Testis (tissue), 5 donors: ENCODE measurements around a stretch of chr13.

DNA sequence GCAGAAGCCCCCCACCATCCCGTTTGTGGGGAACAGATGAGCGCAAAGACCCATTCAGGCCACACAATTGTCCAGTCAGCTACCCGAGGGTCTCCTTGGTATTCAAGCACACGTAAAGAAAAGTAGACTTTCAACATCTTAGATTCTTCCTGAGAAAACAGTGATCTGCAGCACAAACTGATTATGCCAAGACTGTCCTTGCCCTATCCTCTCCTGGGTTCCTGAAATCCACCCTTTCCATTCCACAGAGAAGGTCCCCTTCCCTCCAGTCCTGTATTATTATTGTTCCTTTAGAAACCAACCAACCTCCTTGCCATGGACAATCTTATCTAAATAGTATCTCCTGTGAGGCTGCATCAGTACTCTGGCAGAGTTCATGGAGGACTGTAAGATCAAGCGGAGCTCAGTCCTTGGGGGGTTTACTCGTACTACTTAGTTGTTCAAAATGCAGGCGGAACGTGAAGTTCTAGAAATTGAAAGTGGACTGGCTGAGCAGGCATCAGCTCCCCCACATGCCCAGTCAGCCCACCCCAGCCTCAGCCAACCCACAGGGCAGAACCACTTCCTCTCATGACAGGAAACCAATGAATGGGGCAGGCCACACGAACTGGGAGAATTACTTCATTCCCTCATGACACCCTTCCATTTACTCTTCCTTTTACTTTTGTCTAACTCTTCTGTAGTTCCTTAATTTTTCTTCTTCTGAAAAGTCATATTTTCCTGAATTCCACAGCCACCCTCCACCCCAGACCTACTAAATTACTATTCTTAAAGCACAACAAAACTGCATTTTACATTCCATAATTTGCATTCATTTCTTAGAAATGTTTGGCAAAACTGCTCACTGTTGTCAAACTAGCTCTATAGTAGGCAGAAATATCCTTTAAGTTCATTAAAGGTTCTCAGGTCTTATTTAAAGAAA is 72.0 kb downstream of the FLT1 start:
- PRO-cap, 3 experiments: no peak in any of the 3 experiments
- RAMPAGE, long total RNA, 2 experiments: no peak in any of the 2 experiments
- RRBS: no CpG with 5 or more reads among the region's 9 CpGs

- PRO-cap, 3 experiments: no peak in any of the 3 experiments
- RAMPAGE, long total RNA, 2 experiments: no peak in any of the 2 experiments
- RRBS: no CpG with 5 or more reads among the region's 8 CpGs
Observed at GRCh38 chr13:28495724-28495844, 656 bp upstream of the FLT1 start.

- PRO-cap, 3 experiments: no peak in any of the 3 experiments
- RAMPAGE, long total RNA, 2 experiments: no peak in any of the 2 experiments
Observed at GRCh38 chr13:28533841-28534166, 38.9 kb upstream of the FLT1 start.

DNA sequence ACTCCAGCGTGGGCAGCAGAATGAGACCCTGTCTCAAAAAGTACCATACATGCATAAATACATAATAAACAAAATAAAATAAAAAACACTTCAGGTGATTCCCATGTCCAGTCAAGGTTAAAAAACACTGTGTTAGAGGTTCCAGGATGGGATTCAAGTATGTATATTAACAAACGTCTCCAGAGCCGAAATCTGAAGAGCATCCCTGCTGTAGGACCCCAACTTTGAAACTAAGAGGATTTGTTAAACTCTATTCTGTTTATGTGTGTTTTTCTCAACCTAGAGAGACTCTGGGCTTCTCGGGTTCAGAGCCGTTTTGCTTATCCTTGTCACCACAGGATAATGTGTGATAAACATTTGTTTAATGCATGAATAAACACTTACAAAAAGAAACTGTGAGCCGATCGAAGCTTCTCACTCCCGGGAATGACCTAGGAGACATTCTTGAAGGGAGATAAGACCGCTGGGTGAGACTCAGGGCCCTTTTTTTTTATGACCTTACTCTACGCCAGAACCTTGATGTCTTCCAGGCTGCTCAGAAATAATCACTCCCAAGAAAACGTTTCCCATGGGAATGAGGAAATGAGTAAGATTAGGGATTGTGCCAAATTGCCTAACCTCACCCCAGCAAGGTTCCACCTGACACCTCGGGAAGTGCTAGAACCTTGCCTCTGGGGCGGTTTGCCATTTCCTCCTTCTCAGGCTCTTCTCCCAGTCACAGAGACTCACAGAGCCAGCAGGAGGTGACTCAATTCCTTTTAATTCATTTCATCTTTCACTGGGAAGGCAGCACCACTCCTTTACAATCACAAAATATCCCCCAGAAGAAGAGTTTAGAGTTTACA is 2.4 kb downstream of the SLC46A3 start:
- PRO-cap, 3 experiments: no peak in any of the 3 experiments
- RAMPAGE, long total RNA, 2 experiments: no peak in any of the 2 experiments
- RRBS: no CpG with 5 or more reads among the region's 13 CpGs

GRCh38 chr13:29561836-29562308 is 33.6 kb downstream of the SLC7A1 start:
- PRO-cap, 3 experiments: no peak in any of the 3 experiments
- RAMPAGE, long total RNA, 2 experiments: no peak in any of the 2 experiments
- RRBS: no CpG with 5 or more reads among the region's 8 CpGs

GRCh38 chr13:29589767-29590269 is 5.7 kb downstream of the SLC7A1 start:
- PRO-cap, 3 experiments: no peak in any of the 3 experiments
- RAMPAGE, long total RNA, 2 experiments: no peak in any of the 2 experiments
- RRBS: no CpG with 5 or more reads among the region's 8 CpGs

GRCh38 chr13:29902247-29902972 is 52.0 kb upstream of the UBL3 start:
- PRO-cap, 3 experiments: no peak in any of the 3 experiments
- RAMPAGE, long total RNA, 2 experiments: no peak in any of the 2 experiments
- RRBS: no CpG with 5 or more reads among the region's 7 CpGs

DNA sequence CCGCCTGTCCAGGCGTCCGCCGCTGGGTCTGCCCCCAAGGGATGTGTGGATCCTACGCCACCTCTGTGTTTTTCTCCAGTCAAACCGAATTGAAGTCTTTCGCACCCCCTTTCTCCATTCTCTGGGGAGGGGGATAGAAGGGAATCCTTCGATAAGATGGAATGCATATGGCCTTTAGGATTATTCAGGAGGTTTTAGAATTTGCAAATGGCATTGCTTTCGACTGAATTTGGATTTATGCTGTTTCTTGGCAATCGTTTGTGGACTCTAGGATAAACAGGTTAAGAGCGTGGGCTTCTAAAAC is 382 bp upstream of the KATNAL1 start:
- PRO-cap, 3 experiments: no peak in any of the 3 experiments
- RAMPAGE, long total RNA, 2 experiments: no peak in any of the 2 experiments
- RRBS: no CpG with 5 or more reads among the region's 11 CpGs

GRCh38 chr13:30362585-30363216 is 55.4 kb upstream of the KATNAL1 start:
- PRO-cap, 3 experiments: no peak in any of the 3 experiments
- RAMPAGE, long total RNA, 2 experiments: no peak in any of the 2 experiments
- RRBS: no CpG with 5 or more reads among the region's 9 CpGs

DNA sequence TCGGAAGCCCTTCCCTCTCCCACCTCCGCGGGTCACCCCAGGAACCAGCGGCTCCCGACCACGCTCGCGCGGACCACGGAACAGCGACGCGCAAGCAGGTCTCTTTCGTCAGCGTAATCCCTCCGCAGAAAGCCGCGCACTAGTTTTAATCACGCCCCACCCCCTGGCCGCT is 367 bp upstream of the USPL1 start:
- PRO-cap, 3 experiments: peak in 3 of 3 experiments; most common minus-strand start position 119 of the sequence (in 2)
- RAMPAGE, long total RNA, 2 experiments: no peak in any of the 2 experiments
- RRBS: no CpG with 5 or more reads among the region's 20 CpGs

DNA sequence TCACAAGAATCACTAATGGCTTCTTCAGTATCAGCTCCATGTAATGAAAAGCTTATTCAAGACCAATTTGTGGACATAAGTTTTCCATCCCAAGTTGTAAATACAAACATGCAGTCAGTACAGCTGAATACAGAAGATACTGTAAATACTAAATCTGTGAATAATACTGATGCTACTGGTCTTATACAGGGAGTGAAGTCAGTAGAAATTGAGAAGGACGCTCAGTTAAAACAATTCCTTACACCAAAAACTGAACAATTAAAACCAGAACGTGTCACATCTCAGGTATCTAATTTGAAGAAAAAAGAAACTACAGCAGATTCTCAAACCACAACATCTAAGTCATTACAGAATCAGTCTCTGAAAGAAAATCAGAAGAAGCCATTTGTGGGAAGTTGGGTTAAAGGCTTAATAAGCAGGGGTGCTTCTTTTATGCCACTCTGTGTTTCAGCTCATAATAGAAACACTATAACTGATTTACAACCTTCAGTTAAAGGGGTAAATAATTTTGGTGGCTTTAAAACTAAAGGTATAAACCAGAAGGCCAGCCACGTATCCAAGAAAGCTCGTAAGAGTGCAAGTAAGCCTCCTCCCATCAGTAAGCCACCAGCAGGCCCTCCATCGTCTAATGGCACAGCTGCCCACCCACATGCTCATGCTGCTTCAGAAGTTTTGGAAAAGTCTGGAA is 40.4 kb downstream of the USPL1 start:
- PRO-cap, 3 experiments: no peak in any of the 3 experiments
- RAMPAGE, long total RNA, 2 experiments: no peak in any of the 2 experiments
- RRBS: no CpG with 5 or more reads among the region's 5 CpGs

- PRO-cap, 3 experiments: no peak in any of the 3 experiments
- RAMPAGE, long total RNA, 2 experiments: no peak in any of the 2 experiments
- RRBS: no CpG with 5 or more reads among the region's 12 CpGs
Observed at GRCh38 chr13:30824513-30825091, 81.5 kb upstream of the MEDAG start.

- PRO-cap, 3 experiments: no peak in any of the 3 experiments
- RAMPAGE, long total RNA, 2 experiments: no peak in any of the 2 experiments
- RRBS: no CpG with 5 or more reads among the region's 16 CpGs
Observed at GRCh38 chr13:30835323-30836054, 70.6 kb upstream of the MEDAG start.

- PRO-cap, 3 experiments: peak in 3 of 3 experiments; most common plus-strand start chr13:30870845 (in 2); most common minus-strand start chr13:30870413 (in 3)
- RAMPAGE, long total RNA, 2 experiments: start-site peak on the plus strand in 2 of 2 experiments, at chr13:30870751-30870916 at its widest, 8 to 23 reads per replicate
- RRBS: no CpG with 5 or more reads among the region's 18 CpGs
Observed at GRCh38 chr13:30869951-30871152, 35.7 kb upstream of the MEDAG start.

DNA sequence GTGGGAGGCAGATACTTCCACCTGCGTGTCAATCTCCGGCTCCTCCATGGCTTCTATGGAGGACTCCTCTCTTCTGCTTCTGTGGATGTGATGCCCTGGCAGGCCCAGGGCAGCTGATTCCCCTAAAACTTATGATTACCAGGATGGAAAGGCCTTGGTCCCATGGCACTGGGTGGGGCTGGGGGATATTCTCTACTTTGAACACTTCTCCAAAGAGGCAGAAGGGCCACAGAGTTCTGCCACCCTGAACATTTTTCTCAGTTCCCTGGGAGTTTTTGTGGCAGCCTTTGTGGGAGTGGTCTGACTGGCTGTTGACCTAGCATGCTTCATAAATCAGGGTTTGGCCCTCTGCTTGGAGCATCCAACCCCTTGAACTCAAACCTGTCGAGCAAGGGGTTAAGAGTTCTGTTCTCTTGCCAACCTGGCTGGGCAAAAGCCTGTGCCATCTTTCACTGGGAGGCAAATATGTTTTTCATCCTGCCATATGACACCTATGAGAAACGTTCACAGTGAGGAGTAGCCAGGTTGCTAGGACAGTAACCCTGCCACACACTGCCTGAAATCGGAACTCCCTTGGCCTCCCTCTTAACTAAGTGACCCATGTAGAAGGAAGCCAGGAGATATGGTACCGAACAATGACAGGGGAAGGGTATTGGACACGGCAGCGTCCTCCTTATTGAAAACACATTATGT is 7.8 kb upstream of the TEX26 start:
- PRO-cap, 3 experiments: no peak in any of the 3 experiments
- RAMPAGE, long total RNA, 2 experiments: no peak in any of the 2 experiments
- RRBS: no CpG with 5 or more reads among the region's 8 CpGs

DNA sequence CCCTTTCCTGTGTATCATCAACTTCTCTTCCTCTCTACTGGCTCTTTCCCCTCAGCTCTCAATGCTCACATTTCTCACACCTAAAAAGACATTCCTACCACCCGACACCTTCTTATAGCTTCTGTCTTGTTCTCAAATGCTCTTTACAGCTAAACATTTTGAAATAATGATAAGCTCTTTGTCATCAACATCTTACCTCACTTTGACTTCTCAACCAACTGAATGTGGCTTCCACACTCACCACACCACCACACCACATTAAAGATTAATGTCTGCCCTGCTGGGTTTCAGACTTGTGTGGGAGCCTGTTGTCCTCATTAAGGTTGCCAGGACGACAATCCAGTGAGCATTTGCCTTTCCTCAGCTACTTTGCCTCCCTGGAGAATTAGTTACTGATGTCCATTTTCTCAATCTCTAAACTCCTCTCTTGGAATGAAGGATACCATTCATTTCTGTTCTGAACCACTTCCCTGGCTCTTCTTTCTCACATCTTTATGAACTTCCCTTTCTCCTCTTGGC is 67.9 kb downstream of the RXFP2 start:
- PRO-cap, 3 experiments: no peak in any of the 3 experiments
- RAMPAGE, long total RNA, 2 experiments: no peak in any of the 2 experiments
- RRBS: no CpG with 5 or more reads among the region's 2 CpGs

- PRO-cap, 3 experiments: no peak in any of the 3 experiments
- RAMPAGE, long total RNA, 2 experiments: no peak in any of the 2 experiments
Observed at GRCh38 chr13:32032034-32032294, 390 bp downstream of the FRY start.

DNA sequence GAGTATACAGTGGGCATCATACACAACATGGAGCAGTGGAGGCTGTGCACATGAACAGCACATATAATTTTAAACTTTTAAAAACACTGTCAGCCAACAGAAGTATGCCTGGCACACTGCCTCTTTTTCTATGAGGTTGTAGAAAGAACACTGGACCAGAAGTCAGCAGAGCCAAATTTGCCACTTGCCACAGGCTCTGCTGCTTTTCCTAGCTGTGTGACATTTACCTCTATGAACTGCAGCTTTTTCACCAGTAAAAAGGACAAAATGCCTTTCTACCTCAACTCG is 118.7 kb downstream of the FRY start:
- PRO-cap, 3 experiments: no peak in any of the 3 experiments
- RAMPAGE, long total RNA, 2 experiments: no peak in any of the 2 experiments
- RRBS: no CpG with 5 or more reads among the region's 1 CpG

GRCh38 chr13:32159195-32159520 is 127.6 kb downstream of the FRY start:
- PRO-cap, 3 experiments: no peak in any of the 3 experiments
- RAMPAGE, long total RNA, 2 experiments: no peak in any of the 2 experiments
- RRBS: no CpG with 5 or more reads among the region's 1 CpG

DNA sequence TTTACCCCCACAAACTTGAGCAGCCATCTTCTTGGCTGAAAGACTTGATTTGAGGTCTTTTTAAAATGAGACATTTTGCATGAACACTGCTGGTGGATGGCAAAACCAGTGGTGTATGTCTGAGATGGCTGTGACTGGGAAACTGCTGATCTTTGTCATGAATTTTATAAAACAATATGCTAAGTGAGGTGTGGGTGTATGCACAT is 52.6 kb downstream of the ZAR1L start:
- PRO-cap, 3 experiments: no peak in any of the 3 experiments
- RAMPAGE, long total RNA, 2 experiments: no peak in any of the 2 experiments